GM06990 (cell line): ENCODE measurements around the gene ANGPTL3.

DNA sequence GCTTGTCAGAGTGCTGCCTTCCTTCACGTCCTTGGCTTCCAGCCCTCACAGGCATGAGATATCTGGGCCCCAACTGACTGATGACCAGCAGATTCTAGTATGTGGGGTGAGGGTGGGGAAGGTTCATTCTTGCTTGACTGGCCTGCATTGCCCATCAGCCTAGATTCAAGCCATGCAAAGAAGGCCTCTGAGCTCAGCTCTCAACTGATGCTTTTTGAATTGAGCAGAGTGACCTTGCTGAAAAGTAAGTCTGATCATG, 253.0 kb upstream of the FGGY start:
- RRBS = no CpG with 5 or more reads among the region's 1 CpG

- RRBS = no CpG with 5 or more reads among the region's 1 CpG
Observed at GRCh38 chr1:59498814-59499063, 201.8 kb downstream of the FGGY start.

GRCh38 chr1:59533873-59534514, 237.1 kb downstream of the FGGY start:
- RRBS = no CpG with 5 or more reads among the region's 18 CpGs

DNA sequence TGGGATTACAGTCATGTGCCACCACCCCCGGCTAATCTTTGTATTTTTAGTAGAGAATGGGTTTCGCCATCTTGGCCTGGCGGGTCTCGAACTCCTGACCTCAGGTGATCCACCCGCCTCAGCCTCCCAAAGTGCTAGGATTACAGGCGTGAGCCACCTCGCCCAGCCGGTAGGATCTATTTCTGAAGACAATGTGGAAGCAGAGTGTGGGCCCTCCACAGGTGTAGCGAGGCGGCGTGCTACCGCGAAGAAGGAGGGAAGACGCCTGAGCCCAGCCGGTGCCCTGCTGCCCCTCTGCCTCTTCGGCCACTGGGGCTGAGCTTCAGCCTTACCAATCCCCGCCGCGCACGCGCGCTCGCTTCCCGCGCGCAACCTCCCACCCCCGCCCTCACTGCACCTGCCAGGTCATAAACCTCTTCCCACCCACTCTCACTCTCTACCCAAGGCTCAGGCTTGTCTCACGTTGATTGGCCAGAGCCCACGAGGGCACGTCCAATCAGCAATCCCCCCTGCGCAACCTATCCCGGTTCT, 495 bp upstream of the HOOK1 start:
- RRBS = 15% methylated on average over 2 of the region's 32 CpGs

- RRBS = no CpG with 5 or more reads among the region's 2 CpGs
Observed at GRCh38 chr1:59892797-59893381, 33.7 kb downstream of the CYP2J2 start.

DNA sequence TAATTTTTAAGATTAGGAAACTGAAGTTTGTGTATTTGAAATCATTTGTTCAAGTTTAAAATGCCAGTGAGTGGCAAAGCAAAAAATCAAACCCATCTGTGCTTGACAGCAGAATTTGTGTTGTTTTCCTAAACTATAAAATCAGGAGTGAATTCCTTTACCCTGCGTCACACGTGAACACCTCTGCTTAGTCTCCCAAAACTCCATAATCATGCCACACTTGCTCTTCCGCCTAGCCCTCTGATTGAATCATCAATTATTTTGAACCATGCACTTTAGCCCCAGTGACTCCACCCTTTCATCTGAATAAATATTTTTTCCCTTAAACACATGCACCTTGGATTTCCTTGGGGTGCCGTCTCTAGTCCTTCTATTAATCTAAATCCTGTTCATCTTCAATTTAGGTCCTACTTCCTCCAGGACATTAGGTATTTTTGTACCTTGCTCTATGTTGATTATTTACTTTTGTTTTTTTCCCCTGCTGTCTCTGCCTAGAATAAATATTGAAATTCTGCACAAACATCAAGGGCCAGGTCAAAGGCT, 9.7 kb upstream of the CYP2J2 start:
- RRBS = no CpG with 5 or more reads among the region's 4 CpGs

- RRBS = no CpG with 5 or more reads among the region's 3 CpGs
Observed at GRCh38 chr1:60274337-60274689, 200.7 kb upstream of the C1orf87 start.

DNA sequence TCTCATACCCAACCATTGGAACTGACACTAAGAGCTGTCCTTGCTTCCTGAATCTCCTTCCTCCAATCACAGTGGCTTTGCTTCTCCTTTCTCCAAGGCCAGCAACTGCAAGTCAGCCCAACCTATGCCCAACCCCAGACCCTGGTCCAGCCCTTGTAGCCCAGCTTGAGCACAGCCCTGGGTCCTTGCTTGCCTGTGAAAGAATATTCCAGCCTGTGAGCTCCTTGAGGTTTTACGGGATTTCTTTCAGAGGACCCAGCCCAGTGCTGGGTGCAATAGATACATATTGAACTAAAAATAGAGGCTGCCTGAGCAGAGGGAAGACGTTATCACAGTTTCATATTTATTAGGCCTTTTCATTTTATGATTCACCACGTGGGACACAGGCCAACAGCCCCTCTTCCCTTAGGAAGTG, 92.6 kb upstream of the NFIA start:
- RRBS = no CpG with 5 or more reads among the region's 3 CpGs

- RRBS = no CpG with 5 or more reads among the region's 3 CpGs
Observed at GRCh38 chr1:60997531-60997730, 84.9 kb upstream of the NFIA start.

- RRBS = no CpG with 5 or more reads among the region's 20 CpGs
Observed at GRCh38 chr1:61077619-61078459, 4.5 kb upstream of the NFIA start.

- RRBS = no CpG with 5 or more reads among the region's 2 CpGs
Observed at GRCh38 chr1:61253239-61253761, 170.9 kb downstream of the NFIA start.

DNA sequence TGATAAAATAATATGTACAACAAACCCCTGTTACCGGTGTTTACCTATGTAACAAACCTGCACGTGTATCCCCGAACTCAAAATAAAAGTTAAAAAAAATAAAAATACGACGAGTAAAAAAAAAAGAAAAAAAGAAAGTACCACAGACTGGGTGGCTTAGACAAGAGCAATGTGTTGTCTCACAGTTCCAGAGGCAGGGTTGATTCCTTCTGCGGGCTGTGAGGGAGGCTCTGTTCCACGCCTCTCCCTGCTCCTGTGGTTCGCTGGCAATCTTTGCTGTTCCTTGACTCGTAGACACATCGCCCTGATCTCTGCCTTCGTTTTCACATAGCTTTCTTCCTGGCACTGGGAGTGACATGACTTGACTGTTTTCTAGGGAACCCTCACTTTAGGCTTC, 133.7 kb downstream of the TM2D1 start:
- RRBS = no CpG with 5 or more reads among the region's 11 CpGs

DNA sequence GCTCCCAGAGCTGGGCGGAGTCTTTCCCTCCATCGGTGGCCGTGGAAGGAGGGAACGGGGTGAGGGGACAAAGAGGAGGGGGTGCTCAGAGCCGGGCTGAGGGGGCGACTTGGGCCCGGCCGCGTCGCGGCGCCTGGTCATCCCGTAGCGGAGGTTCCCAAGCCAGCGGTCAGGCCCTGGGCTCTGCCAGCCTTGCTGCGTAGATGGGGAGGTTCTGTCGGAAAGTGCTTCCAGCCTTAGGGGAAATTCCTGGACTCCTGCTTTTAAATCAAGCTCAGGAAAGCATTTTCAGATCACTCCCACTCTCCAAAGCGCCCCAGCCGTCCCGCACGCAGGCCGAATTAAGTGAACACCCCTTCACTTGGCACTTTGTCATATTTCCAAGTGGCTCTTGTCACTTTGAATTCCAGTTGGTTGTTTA, 727 bp downstream of the PATJ start:
- RRBS = no CpG with 5 or more reads among the region's 22 CpGs

DNA sequence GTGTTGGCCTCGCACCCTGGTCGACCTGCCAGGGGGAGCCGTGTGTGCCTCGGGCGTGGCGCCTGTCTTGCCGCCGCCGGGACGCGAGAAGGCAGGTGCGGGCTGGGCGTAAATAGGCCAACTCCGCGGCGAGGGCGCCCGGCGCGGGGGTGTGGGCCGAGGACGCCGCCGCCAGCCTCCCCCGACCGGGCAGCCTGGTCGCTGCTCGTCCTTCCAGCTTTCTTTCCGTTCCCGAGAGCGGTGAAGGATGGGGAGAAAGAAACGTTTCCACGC, 580 bp downstream of the USP1 start:
- RRBS = 2% methylated on average over 25 of the region's 33 CpGs

- RRBS = no CpG with 5 or more reads among the region's 2 CpGs
Observed at GRCh38 chr1:62596773-62597309, 479 bp upstream of the ANGPTL3 start.

DNA sequence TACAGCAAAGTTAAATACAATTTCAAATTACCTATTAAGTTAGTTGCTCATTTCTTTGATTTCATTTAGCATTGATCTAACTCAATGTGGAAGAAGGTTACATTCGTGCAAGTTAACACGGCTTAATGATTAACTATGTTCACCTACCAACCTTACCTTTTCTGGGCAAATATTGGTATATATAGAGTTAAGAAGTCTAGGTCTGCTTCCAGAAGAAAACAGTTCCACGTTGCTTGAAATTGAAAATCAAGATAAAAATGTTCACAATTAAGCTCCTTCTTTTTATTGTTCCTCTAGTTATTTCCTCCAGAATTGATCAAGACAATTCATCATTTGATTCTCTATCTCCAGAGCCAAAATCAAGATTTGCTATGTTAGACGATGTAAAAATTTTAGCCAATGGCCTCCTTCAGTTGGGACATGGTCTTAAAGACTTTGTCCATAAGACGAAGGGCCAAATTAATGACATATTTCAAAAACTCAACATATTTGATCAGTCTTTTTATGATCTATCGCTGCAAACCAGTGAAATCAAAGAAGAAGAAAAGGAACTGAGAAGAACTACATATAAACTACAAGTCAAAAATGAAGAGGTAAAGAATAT, at the start of gene ANGPTL3:
ANGPTL3 (plus strand) TSS at position 211 of the 604 bp plus-strand sequence.
- RRBS = no CpG with 5 or more reads among the region's 6 CpGs

GRCh38 chr1:62606610-62607061, 9.3 kb downstream of the ANGPTL3 start:
- RRBS = no CpG with 5 or more reads among the region's 3 CpGs

DNA sequence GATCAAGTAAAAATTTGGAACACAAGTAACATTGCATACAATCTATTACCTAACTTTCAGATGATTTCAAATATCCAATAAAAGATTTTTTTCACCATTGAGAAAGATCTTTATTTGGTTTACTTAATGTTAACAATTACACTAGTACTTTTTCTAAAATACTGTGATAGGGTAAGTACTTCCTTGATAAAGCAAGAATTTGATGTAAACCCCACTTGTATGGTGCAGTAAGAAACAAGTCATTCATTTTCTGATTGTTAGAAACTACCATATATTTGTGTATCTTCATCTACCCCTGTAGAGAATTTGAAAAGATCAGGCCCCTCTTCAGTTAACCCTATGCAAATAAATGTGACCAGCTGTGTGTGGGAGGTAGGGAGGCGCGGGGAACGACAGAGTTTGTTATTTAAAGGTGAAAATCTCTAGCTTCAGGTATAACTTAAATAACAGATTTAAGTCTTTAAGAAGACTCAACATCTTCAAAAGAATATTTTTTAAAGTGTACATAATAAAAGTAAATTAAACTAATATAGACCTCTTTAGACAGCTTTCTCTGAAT, 15.8 kb downstream of the ANGPTL3 start:
- RRBS = no CpG with 5 or more reads among the region's 3 CpGs

DNA sequence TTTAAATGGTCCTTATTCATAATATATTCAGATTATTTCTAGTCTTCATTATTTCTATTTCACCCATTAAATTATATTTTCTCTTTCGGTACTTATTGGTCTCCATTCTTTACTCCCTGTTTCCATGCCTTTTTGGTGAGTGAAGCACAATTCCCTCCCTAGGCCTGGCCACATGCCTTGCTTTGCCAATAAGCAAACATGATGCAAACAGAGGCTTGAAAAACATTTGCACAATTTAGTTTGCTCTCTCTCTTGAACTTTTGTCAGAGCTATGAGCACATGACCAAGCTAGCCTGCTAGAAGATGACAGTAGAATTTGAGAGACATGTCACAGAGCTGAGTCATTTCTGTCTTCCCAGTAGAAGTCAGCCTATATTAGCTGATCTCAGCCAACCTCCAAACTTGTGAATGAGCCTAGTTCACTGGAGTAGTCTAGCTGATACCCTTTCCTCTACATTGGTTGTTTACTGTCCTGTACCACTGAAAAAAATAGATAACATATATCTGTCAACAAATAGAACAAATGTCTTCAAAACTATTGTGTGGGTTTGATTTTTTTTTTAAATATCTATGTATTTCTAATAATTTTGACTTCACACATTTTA, 24.6 kb downstream of the ANGPTL3 start:
- RRBS = no CpG with 5 or more reads among the region's 1 CpG

DNA sequence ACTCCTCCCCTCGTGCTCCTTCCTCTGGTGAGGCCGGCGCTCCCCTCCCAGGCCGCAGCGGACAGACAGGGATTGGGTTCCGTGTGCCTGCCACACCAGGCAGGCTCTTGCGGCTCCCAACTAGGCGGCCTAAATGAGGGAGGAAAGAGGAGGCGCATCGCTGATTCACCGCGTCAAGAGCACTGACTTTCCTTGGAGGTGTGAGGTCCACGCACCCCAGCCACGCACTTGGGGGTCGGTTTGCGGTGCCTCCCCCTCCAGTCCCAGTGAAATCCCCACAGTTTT, 1.4 kb upstream of the FOXD3 start:
- RRBS = no CpG with 5 or more reads among the region's 16 CpGs